Daoy (cell line): Measurements from ENCODE around the gene ZC3H8.

- RAMPAGE, long total RNA: no peak
Measured at GRCh38 chr2:111923148-111923702, 24.8 kb downstream of the MERTK start.

GRCh38 chr2:112077604-112078103, 22.6 kb downstream of the TMEM87B start:
- RAMPAGE, long total RNA: no peak

DNA sequence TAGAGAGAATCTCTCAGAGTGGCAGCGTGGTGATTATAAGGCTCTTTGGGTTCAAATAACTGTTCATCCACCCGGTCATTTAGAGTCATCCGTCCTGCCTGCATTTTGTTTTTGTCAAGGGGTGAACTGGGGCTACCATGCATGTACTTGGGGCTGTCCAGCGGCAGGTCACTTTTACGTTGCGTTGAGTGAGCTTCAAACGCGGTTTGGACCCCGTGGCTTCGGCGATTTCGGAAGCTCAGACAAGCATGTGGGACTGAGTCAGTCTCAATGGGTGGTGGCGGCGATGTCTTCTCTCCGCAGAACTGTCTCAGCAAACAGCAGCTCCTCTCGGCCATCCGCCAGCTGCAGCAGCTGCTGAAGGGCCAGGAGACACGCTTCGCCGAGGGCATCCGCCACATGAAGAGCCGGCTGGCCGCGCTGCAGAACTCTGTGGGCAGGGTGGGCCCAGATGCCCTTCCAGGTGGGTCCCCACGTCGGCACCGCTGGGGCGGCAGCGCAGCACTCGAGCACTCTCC, 21.2 kb downstream of the FBLN7 start:
- RAMPAGE, long total RNA: no peak

DNA sequence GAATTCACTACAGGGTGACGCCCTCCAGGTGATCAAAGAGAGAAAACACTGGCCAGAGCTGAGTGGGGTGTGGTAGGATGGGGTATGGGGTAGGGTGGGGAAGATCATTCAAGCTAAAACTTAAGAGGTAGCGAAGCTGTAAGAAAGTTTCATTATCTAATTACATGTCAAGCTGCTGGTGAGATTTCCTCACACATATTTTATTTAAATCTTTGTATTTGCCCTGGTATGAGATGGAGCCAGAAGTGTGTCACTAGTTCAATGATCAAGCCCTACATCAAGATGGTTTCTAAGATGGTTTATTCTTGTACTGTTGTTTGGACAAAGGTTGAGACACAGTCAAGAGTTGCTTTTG, 50.3 kb downstream of the FBLN7 start:
- RAMPAGE, long total RNA: no peak

- RAMPAGE, long total RNA: start-site peak on the minus strand at chr2:112255021-112255114, 150 and 15 reads in 2 replicates
Measured at GRCh38 chr2:112254216-112255281, at the start of gene ZC3H8. ZC3H8 (minus strand) TSS chr2:112255042.

DNA sequence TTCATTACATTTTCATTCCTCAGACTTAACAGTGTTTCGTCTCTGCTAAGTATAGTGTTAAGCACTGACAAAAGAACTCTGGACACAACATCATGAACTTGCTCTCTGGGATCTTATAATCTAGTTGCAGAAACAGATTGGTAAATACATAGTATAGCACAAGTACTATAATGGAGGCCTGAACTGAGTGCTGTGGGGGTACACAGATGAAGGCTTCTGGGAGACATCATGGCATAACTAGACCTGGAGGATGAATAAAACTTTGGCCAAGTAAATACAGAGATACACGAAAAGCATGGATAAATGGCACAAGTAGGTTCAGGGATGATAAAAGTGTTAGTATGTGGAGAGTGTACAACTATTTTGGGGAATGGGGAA, 5.0 kb downstream of the ZC3H6 start:
- RAMPAGE, long total RNA: no peak

DNA sequence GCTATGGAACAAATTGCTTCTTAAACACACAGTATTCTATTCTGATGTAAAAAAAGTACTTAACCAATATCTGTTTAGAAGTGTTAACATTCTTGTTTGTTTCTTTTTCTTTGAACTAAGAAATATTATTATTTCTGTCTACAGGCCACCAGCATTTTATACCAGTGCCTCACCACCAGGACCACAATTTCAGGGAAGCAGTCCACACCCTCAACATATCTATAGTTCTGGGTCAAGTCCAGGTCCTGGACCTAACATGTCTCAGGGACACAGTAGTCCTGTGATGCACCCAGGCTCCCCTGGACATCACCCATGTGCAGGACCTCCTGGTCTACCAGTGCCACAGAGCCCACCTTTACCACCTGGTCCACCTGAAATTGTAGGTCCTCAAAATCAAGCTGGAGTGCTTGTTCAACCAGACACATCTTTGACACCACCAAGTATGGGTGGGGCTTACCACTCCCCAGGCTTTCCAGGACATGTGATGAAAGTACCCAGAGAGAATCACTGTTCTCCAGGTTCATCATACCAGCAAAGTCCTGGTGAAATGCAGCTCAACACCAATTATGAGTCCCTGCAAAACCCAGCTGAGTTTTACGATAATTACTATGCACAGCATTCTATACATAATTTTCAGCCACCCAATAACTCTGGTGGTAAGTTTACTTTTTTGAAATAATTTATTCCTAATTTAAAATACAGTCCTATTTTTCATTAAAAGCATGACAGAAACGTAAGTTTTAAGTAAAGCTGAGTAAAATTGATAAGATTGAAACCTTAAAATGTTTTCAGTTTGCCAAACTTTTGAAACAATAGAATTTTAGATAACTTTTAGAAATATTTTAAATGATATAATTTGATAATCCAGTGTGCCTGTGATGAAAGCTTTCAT, 48.9 kb downstream of the ZC3H6 start:
- RAMPAGE, long total RNA: no peak

GRCh38 chr2:112482505-112483035, 614 bp downstream of the TTL start:
- RAMPAGE, long total RNA: no peak

DNA sequence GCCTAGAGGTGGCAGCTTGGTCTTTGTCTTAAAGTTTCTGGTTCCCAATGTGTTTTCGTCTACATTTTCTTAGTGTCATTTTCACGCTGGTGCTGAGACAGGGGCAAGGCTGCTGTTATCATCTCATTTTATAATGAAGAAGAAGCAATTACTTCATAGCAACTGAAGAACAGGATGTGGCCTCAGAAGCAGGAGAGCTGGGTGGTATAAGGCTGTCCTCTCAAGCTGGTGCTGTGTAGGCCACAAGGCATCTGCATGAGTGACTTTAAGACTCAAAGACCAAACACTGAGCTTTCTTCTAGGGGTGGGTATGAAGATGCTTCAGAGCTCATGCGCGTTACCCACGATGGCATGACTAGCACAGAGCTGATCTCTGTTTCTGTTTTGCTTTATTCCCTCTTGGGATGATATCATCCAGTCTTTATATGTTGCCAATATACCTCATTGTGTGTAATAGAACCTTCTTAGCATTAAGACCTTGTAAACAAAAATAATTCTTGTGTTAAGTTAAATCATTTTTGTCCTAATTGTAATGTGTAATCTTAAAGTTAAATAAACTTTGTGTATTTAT, 7.3 kb downstream of the IL36G start:
- RAMPAGE, long total RNA: no peak

- RAMPAGE, long total RNA: no peak
Measured at GRCh38 chr2:113122186-113122730, 5.1 kb upstream of the IL1RN start.

DNA sequence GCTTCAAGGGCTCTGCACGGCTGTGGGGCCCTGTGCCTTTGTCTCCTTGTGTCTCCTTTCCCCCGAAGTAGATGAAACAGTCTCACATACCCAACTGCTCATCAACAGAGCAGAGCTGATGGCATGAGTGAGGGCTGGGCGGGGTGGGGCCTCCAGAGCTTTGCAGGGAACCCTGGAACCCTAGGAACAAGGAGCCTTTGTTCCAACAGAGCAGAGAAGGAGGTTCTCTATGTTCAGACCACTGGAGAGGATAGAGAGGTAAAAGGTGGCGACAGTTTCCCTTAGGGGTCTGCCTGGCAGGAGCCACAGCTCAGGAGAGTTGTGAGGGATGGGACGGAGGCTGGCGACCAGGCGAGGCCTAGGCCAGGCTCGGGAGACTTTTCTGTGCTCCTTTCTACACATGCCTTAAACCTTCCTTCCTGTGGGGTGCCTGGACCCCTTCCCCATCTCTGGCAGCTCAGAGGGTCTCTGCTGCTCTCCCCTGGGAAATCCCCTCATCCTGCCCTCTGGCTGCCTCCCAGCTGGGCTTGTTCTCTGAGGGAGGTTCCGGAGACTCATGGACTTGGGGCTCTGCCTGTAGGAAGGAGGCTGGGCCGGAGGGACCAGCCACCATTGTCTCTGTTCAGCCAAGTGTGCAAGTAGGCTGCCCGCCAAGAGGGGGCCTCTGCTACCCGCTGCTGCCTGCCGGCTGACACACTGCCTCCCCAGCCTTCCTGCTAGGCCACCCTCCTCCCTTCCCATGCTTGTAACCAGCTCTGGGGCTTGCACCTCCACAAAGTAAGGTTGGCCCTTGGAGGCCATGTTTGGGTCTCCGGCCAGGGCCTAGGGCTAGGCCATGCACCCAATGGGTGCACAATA, 28.5 kb downstream of the PSD4 start:
- RAMPAGE, long total RNA: no peak

GRCh38 chr2:113245683-113246663, 32.7 kb downstream of the PAX8 start:
- RAMPAGE, long total RNA: no peak

GRCh38 chr2:113254562-113255079, 24.1 kb downstream of the PAX8 start:
- RAMPAGE, long total RNA: no peak

DNA sequence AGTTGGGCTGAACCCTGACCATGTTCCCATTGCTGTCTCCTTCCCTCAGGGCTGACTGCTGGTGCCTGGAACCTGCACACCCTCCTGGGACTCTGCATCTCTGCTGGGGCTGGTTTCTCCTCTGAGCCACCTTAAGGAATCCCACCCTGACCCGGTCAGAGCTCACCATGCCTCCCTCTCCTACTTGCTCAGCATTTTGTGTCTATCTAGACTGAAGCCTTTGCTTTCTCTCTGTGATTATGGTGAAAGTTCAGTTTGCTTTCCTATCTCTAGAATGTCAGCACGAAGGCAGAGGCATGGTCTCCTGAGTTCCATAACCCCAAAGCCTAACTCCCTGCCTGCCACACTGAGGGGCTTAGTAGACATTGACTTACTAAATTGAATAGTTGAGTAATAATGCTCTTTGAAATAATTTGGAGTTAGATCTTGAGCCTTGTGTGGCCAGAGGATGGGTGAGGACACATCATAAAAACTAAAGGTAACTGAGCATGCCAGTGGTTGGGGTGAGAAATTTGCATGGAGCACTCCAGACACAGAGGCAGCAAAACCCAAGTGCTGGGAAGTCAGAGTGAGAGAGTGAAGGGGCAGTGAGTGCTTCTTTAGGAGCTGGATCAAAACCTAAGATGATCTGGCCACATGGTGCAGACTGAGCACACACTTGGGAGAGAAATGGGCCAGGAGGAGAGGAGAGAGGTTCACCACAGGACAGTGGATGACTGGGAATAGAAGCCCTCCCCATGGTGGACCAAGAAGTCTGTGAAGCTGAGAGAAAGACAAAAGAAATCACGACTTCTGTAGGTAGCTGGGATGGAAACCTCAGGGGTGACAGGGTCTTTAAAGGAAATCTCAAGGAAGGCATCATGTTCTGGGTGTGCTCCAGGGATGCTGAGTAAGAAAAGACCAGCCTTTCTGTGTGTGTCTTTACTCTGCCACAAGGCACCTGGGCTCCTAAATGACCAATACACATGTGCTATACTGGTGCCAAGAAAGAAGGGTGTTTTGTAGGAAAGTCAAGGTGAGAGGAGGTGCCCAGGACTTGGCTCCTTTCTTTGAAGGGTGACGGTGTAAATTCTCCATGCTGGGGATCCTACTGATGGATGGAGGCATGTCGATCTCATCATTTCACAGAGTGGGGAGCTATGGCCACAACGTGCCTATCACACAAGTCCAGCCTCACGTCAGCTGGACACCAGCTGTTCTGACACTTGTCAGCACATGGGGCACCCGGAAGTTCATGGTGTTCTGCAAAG, 12.9 kb downstream of the PAX8 start:
- RAMPAGE, long total RNA: no peak

DNA sequence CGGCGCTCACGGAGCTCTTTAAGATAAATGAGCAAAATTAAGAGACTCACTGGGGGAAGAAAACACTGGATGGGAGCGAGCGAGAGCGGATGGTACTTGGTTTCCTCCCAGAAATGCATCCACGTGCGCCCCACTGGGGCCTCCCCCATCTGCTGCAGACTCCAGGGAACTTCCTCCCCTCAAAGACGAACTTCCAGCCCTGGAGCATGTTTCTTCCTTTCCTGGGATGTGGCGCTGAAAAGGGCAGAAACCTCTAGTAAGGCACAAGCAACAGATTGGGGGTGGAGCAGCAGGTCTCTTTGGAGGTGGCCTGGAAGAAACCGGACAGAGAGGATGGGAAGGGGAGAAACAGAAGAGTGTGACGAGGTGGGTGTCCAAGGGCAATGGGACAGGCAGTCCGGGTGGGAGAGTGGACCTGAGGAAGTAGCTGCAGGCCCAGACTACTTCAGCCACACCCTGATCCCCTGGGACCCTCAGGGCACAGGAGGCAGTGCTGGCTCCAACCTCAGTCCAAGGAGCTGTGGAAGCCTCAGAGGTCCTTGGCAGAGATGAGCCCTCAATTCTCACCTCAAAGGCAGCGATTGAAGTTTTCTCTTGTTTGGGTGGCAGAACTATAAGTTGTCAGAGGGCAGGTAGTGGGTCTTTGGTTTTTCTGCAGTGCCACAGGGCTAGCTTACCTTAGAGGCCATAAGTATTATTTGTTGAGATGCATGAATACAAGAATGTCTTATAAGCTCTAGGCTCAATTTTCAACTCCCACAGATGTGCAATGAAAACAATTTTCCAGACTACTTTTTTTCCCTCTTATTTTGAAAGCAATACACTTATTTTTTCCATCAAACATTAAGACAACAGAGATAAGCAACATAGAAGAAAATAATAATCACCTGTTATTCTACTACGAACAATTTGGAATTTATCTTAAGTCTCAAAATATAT, 46.7 kb upstream of the PAX8 start:
- RAMPAGE, long total RNA: no peak

GRCh38 chr2:113438204-113438771, 797 bp downstream of the ZNG1B start:
- RAMPAGE, long total RNA: no peak

DNA sequence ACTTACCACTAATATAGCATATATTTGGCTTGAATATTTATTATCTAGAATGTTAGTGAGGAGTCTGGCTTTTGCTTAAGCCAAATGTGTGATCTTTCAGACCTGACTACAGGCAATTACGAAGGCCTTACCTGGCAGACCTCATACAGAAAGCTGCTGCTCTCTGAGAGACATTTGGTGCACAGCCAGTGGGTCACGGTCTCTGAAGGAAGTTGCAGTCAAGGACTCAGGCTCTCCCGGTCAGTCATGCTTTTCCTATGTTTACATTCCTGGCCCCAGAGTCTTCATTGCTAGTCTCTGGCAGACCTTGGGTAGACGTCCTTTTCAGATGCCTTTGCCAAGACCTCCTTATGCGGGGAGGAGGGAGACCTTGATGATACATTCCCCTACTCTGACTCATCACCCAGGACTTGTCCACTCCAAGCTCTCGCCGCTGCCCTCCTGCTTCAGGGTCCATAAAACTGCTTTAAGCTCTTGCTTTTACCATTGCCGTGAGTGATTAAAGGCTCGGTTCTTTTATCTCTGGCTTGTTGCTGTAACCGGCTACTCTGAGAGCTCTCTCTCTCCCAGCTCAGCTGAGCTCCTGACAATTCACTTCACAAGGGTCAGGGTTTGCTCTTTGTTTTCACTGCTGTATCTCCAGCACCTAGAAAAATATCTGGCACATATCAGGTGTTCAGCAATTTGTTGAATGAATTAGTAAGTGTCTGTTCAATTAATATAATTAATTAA, 62.0 kb upstream of the SLC35F5 start:
- RAMPAGE, long total RNA: no peak

DNA sequence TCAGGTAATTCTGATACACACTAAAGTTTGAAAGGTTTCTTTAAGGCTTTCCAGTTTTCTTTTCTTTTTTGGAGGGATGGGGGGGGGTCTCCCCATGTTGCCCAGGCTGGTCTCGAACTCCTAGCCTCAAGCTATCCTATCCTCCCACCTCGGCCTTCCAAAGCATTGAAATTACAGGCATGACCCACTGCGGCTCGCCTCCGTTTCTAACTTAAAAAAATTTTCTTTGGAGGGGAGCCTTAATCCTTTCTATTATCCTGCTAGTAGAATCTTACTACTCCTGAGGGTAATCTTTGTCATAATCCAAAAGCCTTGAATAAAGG, 910 bp upstream of the ACTR3 start:
- RAMPAGE, long total RNA: no peak

- RAMPAGE, long total RNA: no peak
Measured at GRCh38 chr2:118179437-118179835, 91.2 kb downstream of the INSIG2 start.

- RAMPAGE, long total RNA: no peak
Measured at GRCh38 chr2:118842741-118843667, 4.4 kb downstream of the EN1 start.